ENCODE measurements around the genes TOLLIP, KRTAP5-2 and KRTAP5-5.

DNA sequence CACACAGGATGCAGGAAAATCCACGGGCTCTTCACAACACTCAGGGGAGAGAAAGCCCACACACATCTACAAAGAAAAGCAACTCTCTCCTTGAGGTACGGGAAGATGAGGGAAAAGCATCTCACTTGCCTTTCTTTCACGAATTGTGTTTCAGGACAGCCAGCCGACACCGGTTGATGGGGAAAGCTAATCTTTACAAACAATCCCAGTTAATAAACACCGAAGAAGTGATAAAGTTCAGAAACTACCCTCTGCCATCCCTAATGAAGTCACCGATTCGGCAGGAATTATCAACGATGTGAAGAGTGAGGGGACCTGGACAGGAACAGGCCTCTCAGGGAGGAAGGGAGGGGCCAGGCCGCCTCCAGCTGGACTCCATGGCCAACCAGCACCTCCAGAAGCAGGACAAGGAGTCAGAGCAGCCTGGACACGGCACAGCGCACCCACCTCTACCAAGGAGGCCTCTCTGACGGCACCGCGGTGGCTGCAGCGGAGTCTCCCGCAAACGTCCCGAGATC lies 4.0 kb downstream of the TOLLIP start:
- PRO-cap = no peak

DNA sequence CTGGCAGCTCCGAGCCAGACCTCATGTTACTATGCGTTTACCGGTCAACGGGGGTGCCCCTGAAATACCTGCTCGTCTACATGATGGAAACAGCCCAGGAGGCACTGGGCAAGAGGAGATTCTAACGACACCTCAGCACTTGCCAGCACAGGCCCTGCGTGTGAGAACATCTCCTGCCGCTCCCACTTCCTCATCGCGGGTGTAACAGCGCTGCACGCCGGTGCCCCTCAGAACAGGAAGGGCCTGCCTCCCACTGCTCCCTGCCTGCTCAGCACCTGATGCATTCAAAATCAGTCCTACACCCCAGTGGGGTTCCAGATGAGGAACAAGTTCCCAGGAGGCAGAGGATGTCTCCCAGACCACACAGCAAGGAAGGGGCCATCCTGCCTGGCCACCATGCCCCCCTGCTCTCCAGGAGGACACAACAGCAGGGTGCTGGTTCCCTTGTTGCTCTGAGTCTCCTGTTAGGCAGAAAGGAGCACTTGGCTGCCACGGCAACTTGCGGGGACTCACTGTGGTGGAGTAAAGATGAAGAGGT lies 2.1 kb downstream of the TOLLIP start:
- PRO-cap = no peak

DNA sequence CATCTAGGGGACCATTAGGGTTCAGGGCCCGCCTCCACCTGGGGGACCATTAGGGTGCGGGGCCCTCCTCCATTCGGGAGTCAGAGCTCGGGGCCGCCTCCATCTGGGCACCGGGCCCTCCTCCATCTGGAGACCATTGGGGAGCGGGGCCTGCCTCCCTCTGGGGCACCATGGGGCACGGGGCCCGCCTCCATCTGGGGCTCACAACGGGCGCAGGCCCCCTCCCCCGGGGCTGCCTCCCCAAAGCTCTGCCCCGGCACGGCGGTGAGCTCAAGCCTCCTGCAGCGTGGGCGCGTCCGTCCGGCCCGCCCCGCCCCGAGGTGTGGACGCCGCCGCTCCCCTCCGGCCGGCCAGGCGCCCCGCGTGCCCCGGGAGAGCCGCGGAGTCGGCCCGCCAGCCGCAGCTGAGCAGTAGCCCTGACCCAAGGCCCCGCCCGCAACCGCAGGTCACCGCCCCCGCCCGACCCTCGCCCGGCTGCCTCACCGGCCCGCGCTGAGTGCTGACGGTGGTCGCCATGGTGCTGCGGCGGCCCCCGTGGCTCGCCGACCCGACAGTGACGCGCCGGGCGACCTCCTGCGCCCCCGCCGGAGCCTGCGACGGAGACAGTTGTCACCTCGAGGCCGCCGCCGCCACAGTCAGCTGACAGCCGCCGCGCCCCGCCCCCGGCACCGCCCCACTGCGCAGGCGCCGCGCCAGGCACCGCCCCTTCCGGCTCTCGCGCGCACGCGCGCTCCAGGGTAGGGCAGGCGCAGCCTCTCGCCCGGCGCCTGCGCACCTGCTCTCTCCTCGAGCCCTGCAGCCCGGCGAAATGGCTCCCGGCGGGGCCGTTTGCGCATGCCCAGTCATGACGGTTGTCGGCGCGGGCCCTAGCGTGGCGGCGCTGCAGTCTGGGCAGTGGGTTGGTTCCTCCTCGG lies at the start of gene TOLLIP:
TSS of gene TOLLIP (minus strand) at position 650 of the 914 bp plus-strand sequence.
- PRO-cap = bidirectional peak, plus-strand start at position 845 of the sequence, minus-strand start at position 633 of the sequence

GRCh38 chr11:1382726-1383744 lies 6.7 kb upstream of the BRSK2 start:
- PRO-cap = unidirectional peak, plus-strand start at chr11:1383061; bidirectional peak, plus-strand start at chr11:1383470, minus-strand start at chr11:1383321

GRCh38 chr11:1512388-1512587 lies 25.7 kb upstream of the MOB2 start:
- PRO-cap = no peak

DNA sequence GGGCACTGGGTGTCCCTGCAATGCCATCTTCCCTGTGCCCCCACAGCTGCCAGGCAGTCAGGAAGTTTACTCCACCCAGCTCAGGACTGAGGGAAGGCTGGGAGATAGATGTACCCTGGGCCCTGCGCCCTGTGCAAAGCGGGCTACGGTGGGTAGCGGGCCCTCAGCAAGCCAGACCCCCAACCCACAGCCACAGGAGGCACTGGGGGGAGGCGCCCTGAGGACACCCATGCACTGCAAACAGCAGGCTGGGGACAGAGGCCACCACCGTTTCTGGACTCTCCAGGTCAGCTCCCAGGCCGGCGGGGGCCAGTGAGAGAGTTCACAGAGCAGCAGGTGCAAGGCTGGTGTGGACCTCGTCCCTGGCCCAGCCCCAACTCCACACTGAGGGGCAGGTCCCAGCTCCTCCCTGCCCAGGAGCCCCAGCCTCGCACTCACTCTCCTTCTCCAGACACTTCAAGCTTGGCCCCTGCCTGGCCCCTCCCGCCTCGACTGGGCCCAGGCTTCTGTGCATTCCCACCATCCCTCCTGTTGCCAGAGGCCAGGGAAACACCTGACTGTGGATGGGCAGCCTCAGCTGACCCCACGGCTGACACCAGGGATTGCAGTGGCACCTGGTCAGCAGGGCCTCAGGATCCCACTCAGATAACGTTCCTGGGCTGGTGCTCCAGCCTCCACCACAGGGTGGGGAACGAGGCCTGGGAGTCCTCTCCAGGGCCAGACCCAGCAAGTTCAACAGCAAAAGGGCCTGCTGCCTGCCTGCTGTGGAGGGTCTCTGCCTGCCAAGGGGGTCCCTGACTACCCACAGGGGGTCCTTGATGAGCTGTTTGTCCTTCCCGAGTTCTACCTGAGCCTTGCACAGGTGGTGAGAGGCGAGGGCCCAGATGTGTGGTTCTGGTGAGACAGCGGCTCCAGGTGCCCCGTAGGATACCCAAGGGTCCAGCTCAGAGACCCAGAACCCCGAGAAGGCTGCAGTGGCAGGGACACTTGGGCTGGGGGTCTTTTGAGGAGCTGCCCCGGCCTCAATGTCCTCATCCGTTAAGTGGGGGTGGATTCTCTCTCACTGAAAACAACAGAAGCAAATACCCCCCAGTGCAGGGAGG lies 4.6 kb downstream of the DUSP8 start:
- PRO-cap = no peak

DNA sequence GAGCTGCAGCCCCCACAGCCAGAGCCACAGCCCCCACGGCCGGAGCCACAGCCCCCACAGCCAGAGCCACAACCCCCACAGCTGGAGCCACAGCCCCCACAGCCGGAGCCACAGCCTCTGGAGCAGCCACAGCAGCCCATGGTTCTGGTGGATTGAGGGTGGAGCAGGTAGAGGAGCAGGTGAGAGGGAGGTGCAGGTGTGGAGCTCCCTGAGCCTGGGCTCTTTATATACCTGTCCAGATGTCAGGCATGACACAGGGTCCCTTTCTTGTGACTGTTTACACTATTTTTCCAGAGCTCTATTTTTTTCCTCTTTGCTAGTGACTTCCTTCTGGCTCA lies at the start of gene KRTAP5-2:
TSS of gene KRTAP5-2 (minus strand) at position 184 of the 338 bp plus-strand sequence.
- PRO-cap = no peak

DNA sequence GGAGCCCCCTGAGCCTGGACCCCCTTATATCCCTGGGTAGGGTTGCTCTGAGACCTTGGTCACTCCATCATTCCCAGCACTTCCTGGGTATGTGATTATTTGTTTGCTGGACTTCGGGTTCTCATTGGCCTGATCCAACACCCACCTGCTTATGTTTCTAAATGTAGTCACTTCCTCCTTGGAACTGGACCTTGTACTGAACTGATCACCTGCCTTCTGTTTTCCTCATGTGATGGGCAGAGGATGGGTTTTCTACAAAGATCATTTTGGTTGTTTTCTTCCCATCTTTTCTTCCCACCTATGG lies 168 bp upstream of the KRTAP5-4 start:
- PRO-cap = no peak

- PRO-cap = no peak
Observed at GRCh38 chr11:1629480-1629999, at the start of gene KRTAP5-5. TSS of gene KRTAP5-5 (plus strand) at chr11:1629775.

GRCh38 chr11:1764290-1764851 lies 644 bp upstream of the CTSD start:
- PRO-cap = no peak

- PRO-cap = no peak
Observed at GRCh38 chr11:1770421-1771045, 6.8 kb upstream of the CTSD start.

DNA sequence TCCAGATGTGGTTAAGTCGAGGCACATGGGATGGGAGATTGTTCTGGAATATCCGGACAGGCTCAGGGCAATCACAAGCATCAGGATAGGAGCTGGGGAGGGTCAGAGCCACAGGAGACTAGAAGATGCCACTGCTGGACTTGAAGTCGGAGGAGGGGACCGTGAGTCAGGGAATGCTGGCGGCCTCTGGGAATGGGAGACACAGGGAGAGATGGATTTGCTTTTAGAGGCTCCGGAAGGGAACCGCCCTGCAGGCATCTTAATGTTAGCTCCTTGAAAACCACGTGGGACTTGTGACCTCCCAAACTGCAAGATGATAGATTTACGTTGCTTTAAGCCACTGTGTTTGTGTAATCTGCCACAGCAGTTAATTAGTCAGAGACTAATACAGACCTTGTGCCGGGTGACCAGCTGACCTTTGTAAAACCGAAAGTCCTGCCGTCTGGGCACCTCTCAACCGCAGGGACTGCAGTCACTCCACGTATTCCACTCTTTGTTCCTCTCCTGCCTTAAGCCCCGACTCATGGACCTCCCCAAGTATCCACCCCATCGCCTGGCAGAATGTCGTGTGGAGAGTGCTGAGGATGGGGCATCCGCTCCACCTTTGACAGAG lies 19.1 kb upstream of the CTSD start:
- PRO-cap = no peak

GRCh38 chr11:1839758-1840936 lies 1.4 kb downstream of the TNNI2 start:
- PRO-cap = no peak

DNA sequence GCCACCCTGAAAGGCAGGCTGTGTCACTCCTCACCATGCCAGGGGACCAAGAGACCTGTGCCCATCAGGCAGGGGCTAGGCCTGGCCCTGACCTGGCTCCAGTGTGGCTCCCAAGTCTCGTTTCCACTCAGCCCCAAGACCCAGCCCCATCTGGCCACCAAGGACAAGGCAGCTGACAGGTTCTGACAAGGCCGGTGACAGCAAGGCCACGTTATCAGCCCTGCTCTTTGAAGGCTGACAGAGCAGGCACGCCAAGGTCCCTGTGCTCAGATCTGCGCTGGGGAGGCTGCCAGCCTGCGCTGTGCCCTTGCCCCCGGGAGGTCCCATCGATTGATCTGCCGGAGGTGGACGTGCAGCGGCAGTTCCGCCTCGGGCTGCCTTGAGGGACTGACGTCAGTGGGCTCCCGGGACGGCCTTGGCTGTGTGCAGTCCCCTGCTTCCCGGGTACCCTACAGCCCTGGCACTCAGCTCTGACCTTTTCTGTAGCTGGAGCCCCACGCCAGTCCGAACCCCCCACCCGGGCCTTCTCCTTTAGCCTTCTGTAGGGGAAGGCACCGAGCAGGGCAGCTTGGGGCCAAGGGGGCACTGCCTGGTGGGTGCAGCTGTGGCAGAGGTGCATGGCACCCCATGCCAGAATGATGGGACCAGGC lies 3.8 kb downstream of the TNNI2 start:
- PRO-cap = no peak

DNA sequence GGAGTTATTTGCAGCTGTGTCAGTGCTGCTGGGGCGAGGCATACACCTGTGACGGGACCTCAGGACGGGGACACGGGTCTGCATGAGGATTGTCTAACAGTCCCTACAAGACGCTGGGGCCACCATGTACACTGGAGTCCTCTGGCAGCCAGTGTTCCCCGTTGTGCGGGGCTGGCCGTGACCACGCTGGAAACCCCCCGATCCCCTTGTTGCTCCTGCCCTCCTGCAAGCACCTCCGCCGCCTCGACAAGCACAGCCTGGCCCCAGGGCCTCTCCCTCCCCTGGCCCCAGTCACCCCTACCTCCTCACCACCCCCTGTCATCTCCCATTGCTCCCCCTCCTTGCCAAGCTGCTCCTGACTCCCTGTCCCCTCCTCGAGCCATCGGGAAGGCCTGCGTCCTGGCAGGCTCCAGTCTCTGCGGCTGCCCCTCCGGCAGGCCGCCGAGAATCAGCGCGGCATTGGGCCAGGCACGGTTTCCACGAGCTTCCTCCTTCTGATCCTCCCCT lies 5.9 kb upstream of the LSP1 start:
- PRO-cap = no peak

DNA sequence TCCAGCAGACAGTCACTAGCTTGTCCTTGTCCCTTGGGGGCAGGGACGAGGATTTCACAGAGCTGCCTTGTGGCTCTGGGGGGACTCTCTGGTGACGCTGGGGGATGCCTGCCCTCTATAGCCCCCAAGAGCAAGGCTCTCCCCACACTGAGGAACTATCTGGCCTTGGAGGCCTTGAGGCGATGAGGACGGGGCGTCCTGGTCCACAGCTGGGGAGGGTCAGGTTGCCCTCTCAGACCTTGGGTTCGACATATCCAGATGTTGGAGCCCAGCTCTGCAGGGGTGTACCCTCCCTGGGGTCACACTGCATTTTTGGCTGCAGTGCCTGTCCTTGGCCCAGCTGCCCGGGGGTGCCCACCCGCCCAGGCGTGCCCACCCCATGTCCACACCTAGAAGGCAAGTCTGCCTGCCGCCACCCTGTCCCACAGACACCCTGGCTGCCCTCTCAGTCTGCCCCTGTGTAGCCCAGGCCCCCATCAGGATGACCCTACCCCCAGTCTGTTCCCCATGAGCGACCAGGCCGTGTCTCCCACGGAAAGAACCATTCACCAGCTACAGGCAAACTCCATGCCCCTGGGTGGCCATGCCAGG lies 2.9 kb downstream of the LSP1 start:
- PRO-cap = no peak

- PRO-cap = no peak
Observed at GRCh38 chr11:1865304-1865643, 12.4 kb downstream of the LSP1 start.

DNA sequence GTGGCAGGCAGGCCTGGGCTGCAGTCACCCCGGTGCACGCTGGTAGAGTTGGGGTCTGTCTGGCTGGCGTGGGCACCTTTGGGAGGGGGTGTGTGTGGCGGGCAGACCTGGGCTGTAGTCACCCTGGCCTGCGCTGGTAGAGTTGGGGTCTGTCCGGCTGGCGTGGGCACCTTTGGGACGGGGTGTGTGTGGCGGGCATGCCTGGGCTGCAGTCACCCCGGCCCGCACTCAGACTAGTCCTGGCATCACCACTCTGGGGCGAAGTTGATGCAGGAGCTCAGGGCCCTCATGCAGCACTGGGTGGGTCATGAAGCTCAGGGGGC lies 19.1 kb downstream of the PRR33 start:
- PRO-cap = no peak

DNA sequence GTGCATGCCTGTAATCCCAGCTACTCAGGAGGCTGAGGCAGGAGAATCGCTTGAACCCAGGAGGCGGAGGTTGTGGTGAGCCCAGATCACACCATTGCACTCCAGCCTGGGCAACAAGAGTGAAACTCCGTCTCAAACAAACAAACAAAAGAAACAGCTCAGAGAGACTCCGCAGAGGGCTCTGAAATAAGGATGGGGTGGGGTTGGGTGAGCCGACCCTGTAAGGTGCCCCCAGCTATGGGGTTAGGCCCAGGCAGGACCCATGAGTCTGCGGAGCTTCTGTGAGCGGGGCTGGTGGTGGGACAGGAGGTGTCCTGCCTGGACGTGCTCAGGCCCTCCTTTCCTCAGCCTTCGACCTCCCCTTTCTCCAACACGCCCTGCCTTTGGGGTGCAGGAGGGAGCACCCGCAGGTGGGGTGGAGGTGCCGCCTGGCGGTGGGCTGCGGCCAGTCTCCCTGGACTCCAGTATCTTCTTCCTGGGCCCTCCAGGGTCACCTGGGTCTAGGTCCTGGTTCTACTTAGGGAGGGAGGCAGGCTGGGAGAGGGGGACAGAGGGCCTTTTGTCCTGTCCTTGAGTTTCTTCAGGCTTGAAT lies 12.4 kb downstream of the PRR33 start:
- PRO-cap = no peak

DNA sequence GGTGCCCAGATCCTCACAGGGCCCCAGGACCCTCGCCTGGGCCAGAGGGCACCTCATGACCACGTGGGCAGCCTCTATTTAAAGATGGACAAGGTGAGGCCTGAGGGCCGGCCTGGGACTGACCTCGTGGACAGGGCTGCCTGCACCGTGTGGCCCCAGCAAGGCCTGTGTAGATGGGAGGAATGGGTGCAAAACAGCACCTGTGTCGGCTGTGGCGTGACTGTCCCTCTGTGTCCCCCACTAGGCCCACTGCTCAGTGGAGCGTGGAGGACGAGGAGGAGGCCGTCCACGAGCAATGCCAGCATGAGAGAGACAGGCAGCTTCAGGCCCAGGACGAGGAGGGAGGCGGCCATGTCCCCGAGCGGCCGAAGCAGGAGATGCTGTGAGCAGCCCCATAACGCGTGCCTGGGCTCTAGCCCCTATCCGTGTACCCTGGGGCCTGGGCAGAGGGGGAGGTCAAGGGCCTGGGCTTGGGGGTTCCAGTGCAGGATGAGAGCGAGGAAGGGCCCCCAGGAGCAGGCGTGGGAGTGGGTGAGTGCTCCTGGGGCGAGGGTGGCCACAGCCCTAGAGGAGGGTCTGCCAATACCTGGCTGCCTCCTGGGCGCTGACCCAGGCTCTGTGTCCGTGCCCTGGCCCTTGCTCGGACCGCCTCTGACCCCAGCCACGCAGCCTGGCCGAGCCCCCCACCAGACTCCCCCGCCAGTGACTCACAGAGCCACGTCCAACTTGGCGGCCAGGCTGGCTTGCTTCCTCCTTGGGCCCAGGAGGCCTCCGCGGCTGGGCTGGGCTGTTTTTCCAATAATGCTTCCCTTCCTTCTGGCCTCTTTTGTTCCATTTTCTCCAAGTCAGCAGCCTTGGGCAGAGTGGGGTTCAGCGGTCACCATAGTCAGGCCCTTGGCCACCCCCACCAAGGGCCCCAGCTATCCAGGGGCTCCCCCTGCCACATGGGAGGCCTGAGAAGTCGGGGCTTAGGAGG lies 11.6 kb downstream of the PRR33 start:
- PRO-cap = no peak

All from tibial artery (tissue), 1 donor.